Esophagus squamous epithelium (tissue), 4 donors: ENCODE measurements around a stretch of chr14.

- PRO-cap = no peak
- RAMPAGE, long total RNA, 4 experiments = no peak in any of the 4 experiments
These were observed 154.4 kb downstream of the TTC8 start for GRCh38 chr14:88978859-88979254.

GRCh38 chr14:89165268-89165943 is 251.6 kb downstream of the FOXN3 start:
- PRO-cap = unidirectional peak, minus-strand start at chr14:89165437
- RAMPAGE, long total RNA, 4 experiments = no peak in any of the 4 experiments

DNA sequence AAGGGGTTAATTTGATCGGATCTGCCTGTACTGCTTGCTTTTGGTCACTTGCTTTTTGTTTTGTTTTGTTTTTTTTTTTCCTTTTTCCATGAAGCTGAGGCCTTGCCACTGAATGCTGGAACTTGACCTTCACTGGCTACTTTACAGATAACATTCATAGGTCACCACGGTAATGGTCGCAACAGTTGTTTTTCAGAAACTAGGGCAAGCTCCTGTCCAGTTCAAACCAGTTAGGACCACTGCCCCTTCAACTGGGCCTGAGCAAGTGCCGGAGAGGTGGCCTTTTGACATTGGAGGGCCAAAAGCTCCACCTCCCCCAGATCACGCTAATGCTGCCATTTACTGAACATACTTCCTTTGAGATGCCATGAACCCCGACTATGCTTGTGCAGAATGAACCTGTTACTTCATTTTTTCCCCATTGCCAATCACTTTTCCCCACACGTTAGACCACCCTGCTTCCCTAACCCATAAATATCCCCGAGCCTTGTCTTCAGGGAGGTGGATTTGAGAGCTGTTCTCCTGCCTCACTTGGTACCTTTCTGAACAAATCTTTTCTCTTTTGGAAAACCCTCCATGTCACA is 147.5 kb downstream of the FOXN3 start:
- PRO-cap = no peak
- RAMPAGE, long total RNA, 4 experiments = no peak in any of the 4 experiments

DNA sequence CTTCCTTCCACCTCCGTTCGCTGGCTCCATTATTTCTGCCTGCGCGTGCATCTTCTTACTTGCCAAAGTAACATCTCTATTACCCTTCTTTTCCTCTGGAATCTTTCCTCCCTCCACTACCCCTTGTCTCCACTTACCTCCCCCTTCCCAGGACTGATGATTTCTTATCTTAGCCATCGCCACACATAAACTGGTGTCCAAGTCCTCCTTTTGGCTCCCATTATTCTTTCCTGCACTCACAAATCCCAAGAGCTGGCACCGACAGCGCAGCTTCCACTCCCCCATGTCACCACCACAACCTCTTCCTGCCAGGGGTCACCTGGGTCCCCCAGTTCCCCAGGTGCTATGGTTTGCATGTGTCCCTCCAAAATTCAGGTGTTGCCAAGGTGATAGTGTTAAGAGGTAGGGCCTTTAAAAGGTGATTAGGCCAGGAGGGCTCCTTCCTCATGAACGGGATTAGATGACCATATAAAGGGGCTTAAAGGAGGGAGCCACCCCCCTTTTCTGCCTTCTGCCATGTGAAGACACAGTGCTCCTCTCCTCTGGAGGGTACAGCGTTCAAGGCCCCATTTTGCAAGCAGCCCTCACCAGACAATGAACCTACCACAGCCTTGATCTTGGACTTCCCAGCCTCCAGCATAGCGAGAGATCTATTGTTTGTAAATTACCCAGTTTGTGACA is 124.8 kb downstream of the FOXN3 start:
- PRO-cap = no peak
- RAMPAGE, long total RNA, 4 experiments = no peak in any of the 4 experiments

DNA sequence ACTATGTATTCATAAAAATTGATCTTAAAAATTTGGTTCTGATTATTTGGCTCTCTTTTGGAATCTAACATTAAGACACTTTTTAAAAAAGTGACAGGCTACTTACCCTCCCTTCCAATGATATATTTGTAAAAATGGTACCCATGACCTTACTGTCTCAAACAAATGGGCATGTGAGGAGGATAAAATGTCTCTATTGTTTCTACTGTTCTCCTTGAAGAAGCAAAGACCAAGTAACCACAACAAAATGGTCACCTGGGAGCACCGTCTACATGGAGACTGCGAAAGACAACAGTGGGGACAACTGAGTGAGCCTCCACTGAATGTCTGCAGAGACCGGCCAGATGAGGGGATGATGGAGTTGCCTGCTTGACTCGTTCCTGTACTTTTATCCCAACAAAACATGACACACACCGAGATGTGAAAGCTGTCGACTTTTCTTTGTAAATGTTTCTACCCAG is 67.0 kb downstream of the FOXN3 start:
- PRO-cap = no peak
- RAMPAGE, long total RNA, 4 experiments = no peak in any of the 4 experiments

- PRO-cap = no peak
- RAMPAGE, long total RNA, 4 experiments = no peak in any of the 4 experiments
These were observed 17.3 kb downstream of the FOXN3 start for GRCh38 chr14:89399624-89400226.

- PRO-cap = no peak
- RAMPAGE, long total RNA, 4 experiments = no peak in any of the 4 experiments
These were observed 14.7 kb downstream of the FOXN3 start for GRCh38 chr14:89402301-89402825.

DNA sequence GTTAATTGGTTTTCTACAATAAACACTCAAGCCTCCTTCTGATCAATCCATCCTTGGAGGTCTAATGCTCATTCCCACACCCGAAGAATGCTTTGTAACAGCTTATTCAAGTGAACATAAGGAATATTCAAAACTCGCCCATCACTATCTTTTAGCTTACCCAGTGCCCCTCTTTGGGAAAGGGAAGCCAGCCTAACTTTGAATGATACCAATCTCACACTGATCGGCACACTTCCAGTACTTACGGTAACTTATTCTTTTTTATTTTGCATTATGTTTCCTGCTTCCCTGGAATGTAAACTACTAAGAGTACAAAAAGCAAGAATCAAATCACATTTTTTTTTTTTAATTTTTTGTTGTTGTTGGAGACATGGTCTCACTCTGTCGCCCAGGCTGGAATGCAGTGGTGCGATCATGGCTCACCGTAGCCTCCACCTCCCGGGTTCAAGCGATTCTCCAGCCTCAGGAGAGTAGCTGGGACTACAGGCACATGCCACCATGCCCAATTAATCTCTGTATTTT is 14.1 kb downstream of the FOXN3 start:
- PRO-cap = no peak
- RAMPAGE, long total RNA, 4 experiments = no peak in any of the 4 experiments

DNA sequence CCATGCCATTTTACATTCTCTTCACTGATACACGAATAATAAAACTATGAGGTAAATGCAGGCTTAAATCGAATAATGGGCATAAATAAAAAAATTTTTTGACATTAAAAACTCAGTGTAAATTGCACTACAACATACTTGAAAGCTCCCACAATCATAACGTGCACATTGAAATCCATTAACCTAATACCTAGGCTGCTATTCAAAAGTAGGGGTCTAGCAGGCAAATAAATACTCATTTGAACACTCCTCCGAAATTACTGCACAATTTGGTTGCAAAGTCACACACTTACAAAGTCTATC is 76.1 kb upstream of the FOXN3 start:
- PRO-cap = no peak
- RAMPAGE, long total RNA, 4 experiments = no peak in any of the 4 experiments

DNA sequence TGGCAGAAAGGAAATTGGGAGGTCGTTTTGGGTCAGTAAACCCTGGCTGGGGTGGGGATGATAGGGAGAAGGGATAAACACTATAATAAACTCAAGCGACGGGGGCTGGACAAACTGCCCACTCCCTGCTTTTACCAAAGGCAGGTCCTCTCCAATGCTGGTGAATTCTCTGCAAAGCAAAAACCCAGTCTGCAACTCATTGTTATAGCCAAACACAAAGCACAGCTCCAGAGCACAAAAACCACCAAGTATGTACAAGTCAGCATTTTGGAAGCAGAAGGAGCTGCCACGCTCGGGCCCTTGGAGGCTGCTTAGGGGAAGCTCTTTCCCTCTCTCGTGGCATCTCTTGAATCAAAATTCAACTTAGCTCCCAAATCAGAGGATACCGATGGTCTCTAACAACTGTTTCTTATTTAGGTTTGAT is 158.3 kb upstream of the FOXN3 start:
- PRO-cap = no peak
- RAMPAGE, long total RNA, 4 experiments = no peak in any of the 4 experiments

DNA sequence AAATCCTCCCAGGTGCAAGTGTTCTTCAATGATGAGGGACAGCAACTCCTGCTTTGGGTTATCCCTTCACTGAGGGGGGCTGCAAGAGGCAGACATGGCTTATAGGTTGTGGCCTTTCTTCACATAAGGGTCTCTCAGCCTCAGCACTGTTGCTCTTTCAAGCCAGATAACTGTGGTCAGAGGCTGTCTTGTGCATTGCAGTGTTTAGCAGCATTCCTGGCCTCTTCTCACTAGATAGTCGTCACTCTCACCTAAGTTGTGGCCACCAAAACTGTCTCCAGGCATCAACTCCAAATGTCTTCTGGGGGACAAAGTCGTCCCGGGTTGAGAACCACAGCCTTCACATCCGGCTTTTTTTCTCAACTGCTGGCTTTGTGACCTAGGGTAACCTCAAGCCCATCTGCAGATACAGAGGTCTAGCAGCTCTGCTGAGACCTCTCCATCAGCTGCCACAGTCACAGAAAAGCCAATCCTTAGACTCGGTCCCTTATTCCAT is 180.6 kb downstream of the EFCAB11 start:
- PRO-cap = no peak
- RAMPAGE, long total RNA, 4 experiments = no peak in any of the 4 experiments

DNA sequence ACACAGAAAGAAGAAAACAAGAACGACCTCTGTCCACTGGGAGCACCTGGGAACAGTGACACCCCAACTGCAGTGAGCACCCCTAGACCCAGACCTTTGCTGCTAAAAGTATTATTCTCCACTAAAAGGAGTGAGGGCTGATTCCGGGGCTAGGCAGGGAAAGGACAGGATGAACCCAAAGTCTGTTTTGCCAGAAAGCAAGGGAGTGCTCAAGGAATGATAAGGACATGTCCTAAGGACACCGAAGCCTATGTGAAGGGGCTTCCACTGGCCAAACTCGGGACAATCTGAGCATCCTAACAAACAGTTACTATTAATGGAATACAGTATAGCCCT is 18.1 kb downstream of the PSMC1 start:
- PRO-cap = no peak
- RAMPAGE, long total RNA, 4 experiments = no peak in any of the 4 experiments

DNA sequence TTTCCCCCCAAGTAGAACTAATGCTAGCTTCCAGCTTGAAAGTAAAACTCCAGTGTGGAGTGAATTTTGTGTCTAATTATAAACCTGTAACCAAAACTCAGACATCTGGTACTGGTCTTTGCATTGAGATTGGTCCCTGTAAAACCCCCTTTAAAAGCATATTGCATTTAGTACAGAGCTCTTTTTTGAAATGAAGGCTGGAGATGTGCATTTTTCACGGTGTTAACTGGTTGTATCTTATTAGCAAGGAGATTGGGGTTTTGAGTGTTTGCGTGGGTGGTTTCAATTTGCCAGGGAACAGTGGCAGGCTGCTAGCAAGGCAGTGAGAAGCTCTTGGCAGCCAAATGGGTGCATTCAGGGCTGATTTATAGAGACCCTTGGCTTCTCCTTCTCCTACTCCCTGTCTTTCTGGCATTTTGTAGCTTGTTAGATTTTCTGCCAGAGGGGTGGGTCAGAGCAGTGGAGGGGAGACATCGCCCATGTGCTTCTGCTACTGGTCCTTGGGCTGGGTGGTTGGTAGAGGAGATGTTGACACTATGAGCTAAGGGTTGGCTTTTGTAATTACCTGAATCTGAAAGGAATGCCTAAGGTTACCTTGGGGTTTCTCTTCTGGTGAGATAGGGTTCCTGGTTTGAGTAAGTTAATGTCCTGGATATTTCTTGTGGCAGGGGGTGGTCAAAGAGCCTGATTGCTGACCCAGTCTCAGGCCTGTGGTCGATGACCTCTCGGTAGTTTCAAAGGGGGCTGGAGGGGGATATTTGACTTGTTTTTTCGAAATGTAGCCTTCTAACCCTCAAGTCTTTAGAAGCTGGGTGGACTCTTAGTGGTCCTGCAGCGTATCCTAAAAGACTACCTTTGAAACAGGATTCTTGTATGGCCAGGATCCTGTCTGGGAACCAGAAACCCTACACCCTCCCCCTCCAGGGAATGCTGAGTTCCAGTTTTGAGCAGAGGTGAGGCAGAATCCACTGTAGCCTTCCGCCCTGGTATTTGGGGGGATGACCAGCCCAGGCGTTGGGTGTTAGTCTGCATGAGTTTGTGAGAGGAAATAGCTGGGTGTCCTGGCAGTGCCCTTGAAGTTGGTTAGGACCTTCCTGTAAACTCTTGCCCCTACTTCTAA is 9.7 kb downstream of the CALM1 start:
- PRO-cap = no peak
- RAMPAGE, long total RNA, 4 experiments = no peak in any of the 4 experiments

DNA sequence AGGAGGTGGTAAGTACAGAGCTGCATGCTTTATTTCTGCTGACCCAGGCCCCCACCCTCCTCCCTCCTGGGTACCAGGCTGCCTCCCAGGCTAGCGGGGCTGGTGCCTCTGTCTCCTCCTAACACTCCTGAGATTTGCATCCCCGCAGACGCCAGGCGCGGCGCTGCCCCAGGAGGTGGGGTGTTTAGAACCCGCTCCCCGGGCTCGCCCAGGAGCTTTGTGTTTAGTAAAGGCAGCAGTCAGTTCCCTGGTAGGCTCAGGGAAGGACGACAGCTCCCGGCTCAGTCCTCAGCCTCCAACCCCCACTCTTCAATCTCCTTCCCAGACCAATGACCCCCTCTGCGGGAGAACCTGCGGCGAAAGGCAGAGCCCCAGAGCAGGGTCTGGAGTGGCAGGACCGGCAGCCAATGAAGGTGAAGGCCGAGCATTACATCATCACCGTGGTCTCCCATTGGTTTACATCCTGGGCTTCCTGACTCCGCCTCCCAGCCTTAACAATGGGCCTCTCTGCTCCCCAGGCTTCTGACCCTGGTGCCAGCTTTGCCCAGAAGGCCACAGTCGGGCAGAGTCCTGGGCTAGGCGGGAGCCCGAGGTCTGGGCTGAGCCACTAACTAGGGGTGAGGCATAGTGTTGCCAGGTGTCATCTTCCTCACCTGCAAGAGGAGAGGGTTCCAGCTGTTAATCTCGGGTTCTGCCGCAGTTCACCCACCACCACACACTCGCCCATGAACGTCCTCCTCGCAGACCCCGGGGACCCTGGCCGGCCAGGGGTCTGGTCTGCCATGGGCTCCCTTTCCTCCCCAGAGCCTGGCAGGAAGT is 57.5 kb downstream of the CALM1 start:
- PRO-cap = bidirectional peak, plus-strand start at position 555 of the sequence, minus-strand start at position 385 of the sequence
- RAMPAGE, long total RNA, 4 experiments = no peak in any of the 4 experiments

GRCh38 chr14:90501821-90502181 is 105.0 kb downstream of the CALM1 start:
- PRO-cap = no peak
- RAMPAGE, long total RNA, 4 experiments = no peak in any of the 4 experiments

DNA sequence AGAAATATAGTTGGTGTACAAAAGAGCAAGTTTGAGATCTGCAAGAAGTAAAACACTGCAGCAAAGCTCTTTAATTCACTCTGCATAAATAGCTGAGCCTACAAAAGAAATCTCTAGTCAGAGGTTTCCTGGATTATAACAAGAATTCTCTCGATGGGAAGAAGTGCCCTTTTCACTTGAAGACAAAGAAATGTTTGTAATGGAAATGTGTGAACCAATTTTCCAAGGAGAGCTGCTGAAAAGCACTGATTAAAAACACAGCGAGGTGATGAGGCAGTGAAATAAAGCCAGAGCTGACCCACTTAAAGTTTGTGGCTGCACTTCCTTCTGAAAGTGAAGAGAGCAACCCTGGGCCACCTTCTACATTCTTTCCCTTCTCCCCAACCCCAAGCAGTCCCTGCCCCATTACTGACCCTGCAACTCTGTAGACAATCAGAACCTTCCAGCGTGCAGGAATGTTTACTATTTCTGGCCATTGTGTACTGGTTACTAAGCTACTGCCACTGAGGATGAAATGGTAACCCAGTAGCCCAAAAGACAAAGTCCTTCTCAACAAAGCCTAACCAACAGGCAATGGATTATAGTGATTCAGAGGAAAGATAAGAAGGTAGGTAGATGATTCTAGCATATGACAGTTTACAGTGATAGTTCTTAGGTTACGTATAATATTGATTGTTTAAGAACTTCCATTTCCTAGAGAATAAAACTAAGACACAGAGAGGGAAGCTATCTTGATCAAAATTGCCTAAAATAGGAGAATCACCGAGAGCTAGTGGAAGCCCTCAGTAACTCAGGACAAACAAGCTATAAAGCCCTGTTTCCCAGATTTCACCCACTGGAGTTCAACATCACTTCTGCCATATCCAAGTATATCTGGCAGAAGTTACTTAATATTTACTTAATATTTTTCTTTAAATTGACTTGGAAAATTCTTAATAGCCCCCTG is 173.8 kb downstream of the TTC7B start:
- PRO-cap = no peak
- RAMPAGE, long total RNA, 4 experiments = no peak in any of the 4 experiments

DNA sequence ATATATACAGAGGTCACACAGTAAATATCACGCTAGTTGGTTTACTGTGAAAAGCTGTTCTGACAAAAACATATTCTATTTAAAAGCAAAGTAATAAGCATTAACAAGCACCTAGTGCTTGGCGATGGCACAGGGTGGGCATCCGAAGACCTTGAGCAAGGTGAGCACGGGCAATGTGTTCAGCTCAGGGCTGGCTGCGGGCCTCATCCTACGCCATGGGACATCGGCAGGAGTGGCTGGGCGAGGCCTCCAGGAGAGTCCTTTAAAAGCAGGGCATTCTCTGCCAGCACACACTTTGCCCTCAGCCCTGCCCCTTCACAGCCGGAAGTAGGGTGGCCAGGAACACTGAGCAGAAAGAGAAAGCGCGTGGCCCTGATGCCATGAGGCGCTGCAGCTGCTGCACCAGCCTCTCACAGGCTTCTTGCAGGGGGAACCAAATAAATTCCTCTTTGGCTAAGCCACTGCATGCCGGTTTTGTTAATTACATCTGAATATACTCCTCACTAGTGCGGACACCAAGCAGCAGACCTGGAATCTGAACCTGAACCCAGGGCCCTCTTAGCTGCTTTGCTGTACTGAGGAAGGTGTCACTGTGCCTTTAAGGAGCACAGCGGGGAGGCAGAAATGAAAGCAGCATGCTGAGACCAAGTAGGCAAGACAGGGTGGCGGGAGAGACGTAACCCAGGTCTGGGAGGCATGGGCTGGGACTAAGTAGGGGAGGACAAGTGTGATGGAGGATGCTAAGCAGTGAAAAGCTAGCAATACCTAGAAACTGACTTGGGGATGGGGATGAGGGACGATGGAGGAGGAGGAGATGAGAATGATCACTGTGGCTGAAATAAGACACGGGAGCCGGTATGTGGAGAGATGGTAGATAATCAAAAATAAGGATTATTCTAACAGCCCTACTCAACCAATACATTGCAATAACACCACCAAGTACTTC is 155.2 kb downstream of the TTC7B start:
- PRO-cap = no peak
- RAMPAGE, long total RNA, 4 experiments = no peak in any of the 4 experiments

GRCh38 chr14:90664875-90665222 is 151.4 kb downstream of the TTC7B start:
- PRO-cap = no peak
- RAMPAGE, long total RNA, 4 experiments = no peak in any of the 4 experiments

- PRO-cap = no peak
- RAMPAGE, long total RNA, 4 experiments = no peak in any of the 4 experiments
These were observed 115.1 kb downstream of the TTC7B start for GRCh38 chr14:90701115-90701612.

GRCh38 chr14:90758800-90760088 is 57.0 kb downstream of the TTC7B start:
- PRO-cap = bidirectional peak, plus-strand start at chr14:90759312, minus-strand start at chr14:90759135
- RAMPAGE, long total RNA, 4 experiments = no peak in any of the 4 experiments